HCT116 (cell line): Measurements from ENCODE around the genes ADO and NRBF2.

GRCh38 chr10:62742709-62743045 is 61.8 kb upstream of the ADO start:
- RRBS = no CpG with 5 or more reads among the region's 4 CpGs

DNA sequence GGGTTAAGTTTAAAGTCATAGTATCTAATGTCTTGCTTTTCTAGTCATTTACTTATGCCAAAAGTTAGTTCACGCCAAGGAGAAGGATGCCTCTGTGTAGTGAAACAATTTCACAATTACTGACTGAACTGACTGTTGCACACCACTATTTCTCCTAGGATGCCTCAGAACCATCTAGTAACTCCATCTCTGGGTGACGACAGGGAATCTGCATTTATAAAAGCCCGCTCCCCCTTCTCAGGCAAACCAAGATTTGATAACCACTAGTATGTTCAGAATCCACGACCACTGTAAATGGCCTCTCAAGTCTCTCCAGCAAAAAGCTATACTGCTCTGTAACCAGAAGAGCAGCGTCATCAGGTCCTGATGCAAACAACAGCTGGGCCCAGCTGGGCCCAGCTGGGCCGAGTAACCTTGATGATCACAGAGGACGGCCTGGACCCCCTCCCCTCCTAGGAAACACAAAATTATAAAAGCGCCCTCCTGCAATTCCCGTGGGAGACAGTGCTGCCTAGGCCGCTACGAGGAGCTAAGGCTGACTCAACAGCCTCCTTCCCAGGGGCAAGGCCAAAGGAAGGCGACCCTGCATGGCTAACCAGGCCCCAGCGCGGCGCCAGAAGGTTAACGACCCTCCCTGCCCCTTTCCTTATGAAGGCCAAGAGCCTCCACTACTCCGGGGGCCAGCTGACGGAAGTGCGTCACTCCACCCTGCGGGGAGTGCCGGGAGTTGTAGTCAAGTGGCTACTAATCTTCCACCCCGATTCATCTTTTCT is 539 bp upstream of the ADO start:
- RRBS = 1% methylated on average over 5 of the region's 22 CpGs

DNA sequence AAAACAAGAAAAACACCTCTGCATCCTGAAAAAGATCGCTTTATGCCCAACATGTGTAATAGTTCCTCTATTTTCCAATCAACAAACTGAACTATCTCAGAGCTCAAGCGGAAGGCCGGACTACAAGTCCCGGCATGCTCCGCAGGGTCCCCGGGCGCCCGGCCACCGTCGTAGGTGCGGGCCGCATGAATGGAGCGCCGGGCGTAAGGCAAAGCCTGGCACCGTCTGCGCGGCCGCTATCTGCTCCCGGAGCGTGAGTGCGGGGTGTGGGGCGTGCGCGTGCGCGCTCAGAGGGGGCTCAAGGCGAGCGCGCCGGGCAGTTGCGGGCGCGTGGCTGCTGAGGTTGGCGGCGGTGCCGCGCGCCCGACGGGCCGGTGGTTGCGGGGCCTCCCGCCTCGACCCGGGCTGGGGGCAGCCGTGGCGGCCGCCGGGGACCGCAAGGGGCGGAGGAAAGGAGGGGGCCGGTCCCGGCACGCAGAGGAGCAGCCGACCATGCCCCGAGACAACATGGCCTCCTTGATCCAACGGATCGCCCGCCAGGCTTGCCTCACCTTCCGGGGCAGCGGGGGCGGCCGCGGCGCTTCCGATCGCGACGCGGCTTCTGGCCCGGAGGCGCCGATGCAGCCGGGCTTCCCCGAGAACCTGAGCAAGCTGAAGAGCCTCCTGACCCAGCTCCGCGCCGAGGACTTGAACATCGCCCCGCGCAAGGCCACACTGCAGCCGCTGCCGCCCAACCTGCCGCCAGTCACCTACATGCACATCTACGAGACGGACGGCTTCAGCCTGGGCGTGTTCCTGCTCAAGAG is at the start of gene ADO:
TSS of gene ADO (plus strand) at position 153 of the 806 bp plus-strand sequence.
- RRBS = under 1% methylated on average over 54 of the region's 89 CpGs

DNA sequence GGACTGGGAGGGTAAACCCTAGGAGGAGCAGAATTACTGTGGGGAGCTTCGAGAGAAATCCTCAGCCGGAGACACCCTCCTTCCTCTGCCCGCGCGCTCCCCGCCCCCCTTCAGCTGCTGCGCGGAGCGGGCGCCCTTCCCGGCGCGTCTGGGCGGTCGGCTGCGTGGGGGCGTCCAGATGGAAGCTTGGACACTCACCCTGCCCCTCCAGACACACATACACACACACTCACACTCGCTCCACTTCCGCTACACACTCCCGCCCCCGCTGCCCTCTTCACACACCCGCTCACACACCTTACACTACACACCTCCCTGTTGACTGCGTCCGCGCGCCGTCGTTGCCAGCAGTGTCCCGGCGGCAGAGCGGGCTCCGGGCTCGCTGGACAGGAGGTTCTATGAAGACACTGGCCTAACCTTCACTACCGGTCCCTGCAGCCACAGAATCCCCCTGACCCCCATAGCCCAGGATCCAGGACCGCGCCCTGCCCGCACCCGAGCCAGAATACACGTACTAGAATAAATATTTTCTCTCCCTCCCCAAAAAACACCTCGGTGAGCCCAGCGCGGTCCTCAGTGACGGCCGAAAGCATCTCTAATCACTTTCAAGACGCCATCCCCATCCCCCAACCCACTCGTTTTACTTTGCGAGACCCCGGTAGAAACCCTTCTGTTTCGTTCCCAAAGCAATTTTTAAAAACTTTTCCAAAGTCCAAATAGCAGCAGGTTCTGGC is 1.1 kb upstream of the EGR2 start:
- RRBS = 2% methylated on average over 10 of the region's 49 CpGs

GRCh38 chr10:62911634-62912106 is 95.5 kb upstream of the EGR2 start:
- RRBS = no CpG with 5 or more reads among the region's 6 CpGs

DNA sequence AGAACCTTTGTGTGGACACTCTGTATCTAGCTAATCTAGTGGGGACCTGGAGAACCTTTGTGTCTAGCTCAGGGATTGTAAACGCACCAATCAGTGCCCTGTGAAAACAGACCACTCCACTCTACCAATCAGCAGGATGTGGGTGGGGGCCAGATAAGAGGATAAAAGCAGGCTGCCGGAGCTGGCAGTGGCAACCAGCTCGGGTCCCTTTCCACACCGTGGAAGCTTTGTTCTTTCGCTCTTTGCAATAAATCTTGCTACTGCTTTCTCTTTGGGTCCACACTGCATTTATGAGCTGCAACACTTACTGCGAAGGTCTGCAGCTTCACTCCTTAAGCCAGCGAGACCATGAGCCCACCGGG is 98.8 kb upstream of the NRBF2 start:
- RRBS = no CpG with 5 or more reads among the region's 8 CpGs

DNA sequence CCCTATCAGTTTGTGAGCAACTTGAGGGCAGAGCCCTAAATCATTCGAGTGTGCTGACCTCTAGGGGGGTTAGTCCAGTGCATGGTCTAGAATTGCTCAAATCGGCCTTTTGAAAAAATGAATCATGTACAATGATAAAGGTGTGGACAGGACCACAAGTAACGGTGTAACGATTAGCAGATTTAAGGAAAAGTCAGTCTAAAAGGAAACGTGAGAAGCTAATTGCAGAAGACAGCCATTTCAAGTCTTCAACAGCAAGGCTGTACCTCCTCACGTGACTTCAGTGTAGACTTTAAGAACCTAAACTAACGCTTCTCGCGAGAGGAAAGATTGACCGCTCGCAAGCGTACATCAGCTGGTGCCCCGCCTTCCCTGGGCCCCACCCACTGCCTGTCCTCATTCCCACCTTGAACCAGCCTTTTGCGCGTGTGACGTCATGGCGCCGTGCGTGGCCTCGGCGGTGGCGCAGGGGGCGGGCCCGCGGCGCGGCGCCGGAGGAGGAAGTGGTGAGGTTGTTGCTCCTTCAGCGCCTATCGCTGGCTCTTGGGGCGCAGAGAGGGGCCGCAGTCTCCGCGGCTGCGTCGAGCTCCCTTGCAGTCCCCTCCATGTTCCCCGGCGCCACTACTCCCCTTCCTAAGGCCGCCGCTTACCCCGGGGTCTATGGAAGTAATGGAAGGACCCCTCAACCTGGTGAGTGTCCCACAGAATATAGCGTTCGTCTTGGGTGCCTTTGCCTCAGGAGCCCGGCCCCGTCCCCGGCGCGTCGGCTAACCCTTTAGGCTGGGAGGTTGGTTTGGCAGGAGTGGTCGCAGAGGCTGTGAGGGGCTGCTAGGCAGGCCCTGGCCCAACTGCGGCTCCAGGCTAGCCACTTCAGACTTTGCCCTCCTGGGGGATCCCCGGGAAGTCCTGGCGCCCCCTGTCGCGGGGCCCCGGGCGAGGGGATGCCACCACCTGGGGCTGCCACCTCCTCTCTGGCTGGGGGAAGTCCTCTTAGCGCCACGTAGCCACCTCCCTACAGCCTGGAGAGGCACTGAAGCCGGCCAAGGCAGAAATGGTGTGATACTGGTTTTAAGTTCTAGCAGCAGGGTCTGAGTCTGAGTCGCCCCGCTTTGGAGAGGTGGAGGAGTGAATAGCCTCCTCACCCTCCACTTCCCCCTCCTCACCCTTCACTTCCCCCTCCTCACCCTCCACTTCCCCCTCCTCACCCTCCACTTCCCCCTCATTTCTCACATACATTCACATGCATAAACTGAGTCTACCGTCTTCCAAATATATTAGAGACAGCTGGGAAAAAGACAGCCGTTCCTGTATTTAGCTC is at the start of gene NRBF2:
TSS of gene NRBF2 (plus strand) at position 518 of the 1,318 bp plus-strand sequence.
- RRBS = 4% methylated on average over 6 of the region's 65 CpGs

- RRBS = no CpG with 5 or more reads among the region's 11 CpGs
These were observed 51.9 kb downstream of the NRBF2 start for GRCh38 chr10:63184839-63185540.

DNA sequence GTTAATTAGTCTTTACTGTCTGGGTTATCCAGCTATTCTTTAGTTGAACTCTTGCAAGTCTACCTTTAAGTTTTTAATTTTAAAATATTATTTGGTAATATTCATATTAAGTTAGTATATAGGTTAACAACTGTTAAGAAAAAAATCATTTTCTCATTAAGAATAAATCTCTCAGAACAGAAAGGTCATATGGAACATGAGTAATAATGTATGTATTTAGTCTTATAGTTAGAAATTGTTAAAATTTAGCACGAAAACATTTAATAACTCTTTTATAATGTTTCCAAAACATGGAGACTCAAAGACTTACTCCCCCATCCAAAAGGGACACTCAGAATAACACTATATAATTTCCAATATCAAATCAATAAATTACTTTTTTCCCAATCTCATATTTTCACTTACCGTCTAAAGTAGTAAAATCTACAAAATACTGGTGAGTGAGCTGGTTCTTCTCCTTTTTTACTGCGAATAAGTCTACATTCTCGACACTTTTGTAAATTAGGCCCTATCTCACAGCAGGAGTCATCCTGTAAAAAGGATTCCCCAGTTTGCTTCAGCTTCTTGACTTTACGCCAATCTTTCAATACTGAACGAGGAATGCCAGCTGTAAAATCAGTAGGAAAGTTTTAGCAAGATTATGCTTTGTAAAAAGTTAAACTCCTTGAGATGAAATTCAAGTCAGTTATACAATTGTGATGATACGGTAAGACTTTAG is 67.1 kb downstream of the NRBF2 start:
- RRBS = no CpG with 5 or more reads among the region's 7 CpGs

GRCh38 chr10:63252246-63253242 is 119.4 kb downstream of the NRBF2 start:
- RRBS = no CpG with 5 or more reads among the region's 3 CpGs

DNA sequence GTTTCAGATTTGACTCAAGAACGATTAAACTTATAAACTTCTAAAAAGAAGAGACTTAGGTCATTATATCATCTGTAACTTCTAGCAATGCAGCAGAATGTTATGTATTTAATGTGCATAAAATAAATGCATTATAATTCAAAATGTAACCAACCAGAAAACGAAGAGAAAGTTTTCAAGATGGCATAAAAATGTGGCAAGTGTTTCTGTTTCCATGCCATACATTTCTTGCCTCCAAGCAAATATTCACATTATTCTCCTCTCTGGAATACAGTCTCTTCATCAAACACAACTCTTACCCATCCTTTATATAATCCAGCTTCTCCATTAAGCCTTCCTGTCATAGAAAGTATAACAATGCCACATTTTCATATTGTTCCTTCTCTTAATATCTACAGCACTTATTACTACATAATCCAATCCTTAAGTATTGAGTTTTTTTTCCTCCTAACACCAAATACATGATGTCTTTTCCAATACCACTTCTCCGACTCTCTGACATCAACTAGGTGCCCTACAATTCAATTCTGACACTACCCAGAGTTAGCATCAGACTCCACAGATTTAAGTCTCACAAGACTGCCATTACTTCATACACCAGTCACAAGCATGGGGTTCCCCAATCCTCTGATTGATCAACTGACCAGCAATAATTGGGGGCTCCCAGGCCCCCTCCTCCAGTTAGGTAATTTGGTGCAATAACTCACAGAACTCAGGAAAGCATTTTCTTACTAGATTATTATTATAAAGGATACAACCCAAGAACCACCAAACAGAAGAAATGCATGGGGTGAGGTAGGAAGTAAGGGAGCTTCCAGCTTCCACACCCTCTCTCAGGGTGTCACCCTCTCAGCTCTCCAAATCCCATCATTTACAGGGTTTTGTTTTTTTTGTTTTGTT is 23.1 kb downstream of the JMJD1C start:
- RRBS = no CpG with 5 or more reads among the region's 3 CpGs

GRCh38 chr10:63520602-63521054 is 573 bp upstream of the REEP3 start:
- RRBS = no CpG with 5 or more reads among the region's 12 CpGs

GRCh38 chr10:63542381-63543132 is 21.4 kb downstream of the REEP3 start:
- RRBS = no CpG with 5 or more reads among the region's 6 CpGs

- RRBS = no CpG with 5 or more reads among the region's 3 CpGs
These were observed 181.8 kb downstream of the REEP3 start for GRCh38 chr10:63702958-63703528.

GRCh38 chr10:66927889-66928342 is 2.1 kb downstream of the LRRTM3 start:
- RRBS = no CpG with 5 or more reads among the region's 21 CpGs

- RRBS = no CpG with 5 or more reads among the region's 6 CpGs
These were observed 16.3 kb downstream of the SIRT1 start for GRCh38 chr10:67900687-67901279.

- RRBS = no CpG with 5 or more reads among the region's 9 CpGs
These were observed 19.9 kb downstream of the SIRT1 start for GRCh38 chr10:67904326-67904761.

DNA sequence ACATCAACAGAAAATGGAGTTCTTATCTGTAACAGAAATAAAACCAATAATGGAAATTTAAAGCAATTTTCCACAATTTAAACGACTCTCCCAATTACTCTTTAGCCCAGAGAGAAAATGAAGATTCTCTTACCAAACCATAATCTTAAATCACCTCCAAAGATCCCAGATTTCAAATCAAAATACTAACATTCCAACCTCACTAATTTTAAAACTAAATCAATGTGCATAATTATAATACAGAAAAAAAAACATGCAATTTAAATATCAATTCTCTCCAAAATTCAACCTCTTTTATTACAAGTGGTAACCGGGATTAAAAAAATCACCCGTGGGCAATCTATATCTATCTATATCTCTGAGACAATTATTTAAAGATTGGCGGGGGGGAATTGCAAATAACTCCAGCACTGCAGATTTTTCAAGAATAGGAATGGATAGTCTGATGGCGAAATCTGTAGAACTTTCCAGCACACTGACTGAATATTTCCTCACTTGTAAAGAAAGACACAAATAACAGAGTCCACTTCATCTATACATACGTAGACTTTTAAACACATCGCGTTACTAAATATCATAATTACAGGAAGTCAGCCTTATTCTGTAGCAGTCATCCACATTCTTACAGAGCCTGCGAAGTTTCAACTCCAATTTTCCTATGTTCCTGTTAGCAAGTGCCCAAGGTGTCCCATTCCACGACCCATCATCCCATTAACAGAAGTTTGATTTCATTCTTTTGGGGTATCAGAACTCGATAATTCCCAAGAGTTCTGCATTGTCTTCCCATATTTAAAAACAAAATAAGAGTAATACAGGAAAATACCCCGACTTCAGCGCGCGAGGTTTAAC is 1.2 kb downstream of the HERC4 start:
- RRBS = no CpG with 5 or more reads among the region's 15 CpGs

DNA sequence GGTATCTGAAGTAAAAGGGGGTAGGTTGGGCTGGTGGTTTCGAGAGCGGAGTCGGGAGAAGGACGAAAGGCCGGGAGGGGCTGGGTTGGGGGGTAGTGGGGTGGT is 204 bp downstream of the HNRNPH3 start:
- RRBS = no CpG with 5 or more reads among the region's 5 CpGs

- RRBS = no CpG with 5 or more reads among the region's 5 CpGs
These were observed 4.9 kb upstream of the PBLD start for GRCh38 chr10:68337533-68338089.